Hair follicular keratinocyte (primary cell): ENCODE measurements around a stretch of chr14.

- RAMPAGE, long total RNA: no peak
Observed at GRCh38 chr14:61103146-61104478, 122.6 kb downstream of the SLC38A6 start.

DNA sequence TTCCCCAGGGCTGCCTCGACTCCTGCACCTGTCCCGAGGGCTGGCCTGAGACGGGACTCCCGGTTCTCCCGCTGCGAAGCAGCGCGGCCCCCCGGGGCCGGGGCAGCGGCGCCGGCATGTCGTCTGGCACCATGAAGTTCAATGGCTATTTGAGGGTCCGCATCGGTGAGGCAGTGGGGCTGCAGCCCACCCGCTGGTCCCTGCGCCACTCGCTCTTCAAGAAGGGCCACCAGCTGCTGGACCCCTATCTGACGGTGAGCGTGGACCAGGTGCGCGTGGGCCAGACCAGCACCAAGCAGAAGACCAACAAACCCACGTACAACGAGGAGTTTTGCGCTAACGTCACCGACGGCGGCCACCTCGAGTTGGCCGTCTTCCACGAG, 598 bp downstream of the PRKCH start:
- RAMPAGE, long total RNA: no peak

- RAMPAGE, long total RNA: no peak
Observed at GRCh38 chr14:61342454-61343101, 21.2 kb downstream of the PRKCH start.

DNA sequence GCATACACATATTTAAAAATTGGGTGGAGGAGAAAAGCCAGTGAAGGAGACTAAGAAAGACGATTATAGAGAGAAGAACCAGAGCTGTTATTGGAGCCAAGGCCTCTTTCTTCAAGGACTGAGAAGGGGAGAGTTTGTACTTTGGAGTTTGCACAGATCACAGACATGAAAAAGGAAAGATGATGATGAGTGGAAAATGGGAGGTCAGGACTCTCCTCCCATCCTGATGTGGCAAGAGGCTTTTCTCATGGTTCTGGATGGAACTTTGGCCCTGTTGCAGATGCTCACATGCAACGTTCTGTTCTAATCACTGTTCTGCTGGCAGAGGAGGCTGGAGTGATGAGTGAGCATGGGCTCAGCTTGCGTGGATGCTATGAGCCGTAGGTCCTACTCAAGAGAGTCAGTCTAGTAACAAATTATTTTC, 114.5 kb downstream of the PRKCH start:
- RAMPAGE, long total RNA: no peak

- RAMPAGE, long total RNA: no peak
Observed at GRCh38 chr14:61461069-61461823, 139.9 kb downstream of the PRKCH start.

DNA sequence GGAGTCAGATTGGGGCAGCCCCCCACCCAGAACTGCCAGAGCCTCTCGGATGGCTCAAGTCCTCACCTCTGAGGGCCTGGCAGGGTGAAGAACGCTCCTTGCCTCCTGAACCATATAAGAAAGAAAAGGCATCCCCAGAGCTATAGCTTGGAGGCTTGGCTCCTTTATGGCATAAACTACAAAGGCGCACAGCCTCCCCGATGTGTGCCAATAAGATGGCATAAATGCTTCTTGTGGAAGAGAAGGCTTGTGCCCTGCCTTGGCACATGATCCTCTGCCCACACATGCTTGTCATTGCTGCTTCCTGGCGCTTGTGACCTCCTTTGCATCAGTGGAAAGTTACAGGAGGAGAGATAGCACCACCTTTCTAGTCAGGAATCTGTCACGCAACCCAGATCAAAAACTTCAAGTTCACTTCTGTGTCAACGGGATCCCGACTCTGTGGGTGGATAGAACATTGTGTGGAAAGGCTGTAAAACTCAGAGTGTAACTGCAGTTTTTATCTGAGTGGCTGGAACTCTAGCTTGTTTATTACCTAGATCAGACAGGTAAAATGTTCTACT, 183.8 kb upstream of the HIF1A start:
- RAMPAGE, long total RNA: no peak

DNA sequence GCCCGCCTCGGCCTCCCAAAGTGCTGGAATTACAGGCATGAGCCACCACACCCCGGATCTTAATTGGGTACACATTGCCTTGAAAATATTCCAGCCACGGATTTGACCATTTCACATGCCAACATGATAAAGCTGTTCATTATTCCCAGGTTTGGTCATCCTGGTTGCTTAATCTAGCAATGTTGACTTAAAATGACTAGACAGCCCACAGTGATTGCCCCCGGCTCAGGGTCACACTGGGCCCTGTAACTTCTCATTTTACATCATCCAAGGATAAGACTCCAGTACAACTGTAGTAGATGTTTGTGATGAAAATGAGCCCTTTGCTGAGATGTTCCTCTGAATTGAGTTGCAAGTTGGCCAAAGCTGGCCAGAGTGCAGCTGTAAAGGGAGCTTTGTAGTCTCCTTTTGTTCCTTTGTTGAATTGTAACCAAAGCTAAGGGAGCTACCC, 141.5 kb upstream of the HIF1A start:
- RAMPAGE, long total RNA: no peak

DNA sequence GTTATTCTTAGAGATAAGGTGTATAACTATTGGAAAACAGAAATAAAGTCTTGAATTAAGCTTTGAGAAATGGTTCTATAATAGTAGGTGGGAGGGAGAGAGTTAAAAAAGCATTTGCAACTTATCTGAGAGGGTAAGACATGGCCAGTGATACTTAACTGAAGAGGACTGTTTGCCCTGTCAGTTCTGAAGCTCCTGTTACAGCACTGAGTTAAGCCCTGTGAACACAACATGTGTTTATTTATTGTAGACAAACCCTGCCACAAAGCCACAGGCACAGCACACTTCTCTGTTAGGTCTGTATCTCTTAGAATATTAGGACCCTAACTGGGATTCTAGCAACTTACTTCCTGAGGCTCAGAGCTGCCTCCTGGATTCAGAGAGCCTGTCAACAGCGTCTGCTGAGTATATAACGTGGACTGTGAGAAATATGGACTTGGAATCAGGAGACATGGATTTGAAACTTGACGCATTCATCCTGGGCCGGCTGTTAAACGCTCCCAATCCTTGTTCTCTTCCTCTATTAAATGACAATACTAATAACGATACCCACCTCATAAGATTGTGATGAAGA, 135.0 kb upstream of the HIF1A start:
- RAMPAGE, long total RNA: no peak

- RAMPAGE, long total RNA: no peak
Observed at GRCh38 chr14:61561374-61562482, 133.6 kb upstream of the HIF1A start.

DNA sequence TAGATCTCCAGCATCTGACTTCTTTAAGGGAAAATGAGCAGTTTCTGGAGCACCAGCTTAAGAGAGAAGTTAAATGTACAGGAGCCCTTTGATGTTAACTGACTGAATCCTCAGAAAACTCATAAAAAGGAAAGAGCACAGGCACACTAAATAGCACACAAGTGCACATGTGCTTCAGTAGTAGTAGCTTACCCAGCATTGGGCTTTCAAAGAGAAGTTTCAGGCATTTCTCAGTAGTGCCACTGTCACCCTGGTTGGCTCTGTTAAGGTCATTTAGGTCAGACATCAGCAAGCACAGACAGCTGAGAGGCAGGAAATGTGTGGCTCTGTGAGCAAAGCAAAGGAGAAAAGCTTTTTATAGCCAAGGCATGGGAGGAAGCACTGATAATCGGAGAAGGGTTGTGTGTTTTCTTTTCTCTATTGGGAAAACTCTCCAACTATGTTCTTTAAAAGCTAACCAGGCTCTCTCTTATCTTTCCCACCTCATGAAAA, 96.3 kb upstream of the HIF1A start:
- RAMPAGE, long total RNA: no peak

GRCh38 chr14:61670956-61671679, 24.2 kb upstream of the HIF1A start:
- RAMPAGE, long total RNA: no peak

DNA sequence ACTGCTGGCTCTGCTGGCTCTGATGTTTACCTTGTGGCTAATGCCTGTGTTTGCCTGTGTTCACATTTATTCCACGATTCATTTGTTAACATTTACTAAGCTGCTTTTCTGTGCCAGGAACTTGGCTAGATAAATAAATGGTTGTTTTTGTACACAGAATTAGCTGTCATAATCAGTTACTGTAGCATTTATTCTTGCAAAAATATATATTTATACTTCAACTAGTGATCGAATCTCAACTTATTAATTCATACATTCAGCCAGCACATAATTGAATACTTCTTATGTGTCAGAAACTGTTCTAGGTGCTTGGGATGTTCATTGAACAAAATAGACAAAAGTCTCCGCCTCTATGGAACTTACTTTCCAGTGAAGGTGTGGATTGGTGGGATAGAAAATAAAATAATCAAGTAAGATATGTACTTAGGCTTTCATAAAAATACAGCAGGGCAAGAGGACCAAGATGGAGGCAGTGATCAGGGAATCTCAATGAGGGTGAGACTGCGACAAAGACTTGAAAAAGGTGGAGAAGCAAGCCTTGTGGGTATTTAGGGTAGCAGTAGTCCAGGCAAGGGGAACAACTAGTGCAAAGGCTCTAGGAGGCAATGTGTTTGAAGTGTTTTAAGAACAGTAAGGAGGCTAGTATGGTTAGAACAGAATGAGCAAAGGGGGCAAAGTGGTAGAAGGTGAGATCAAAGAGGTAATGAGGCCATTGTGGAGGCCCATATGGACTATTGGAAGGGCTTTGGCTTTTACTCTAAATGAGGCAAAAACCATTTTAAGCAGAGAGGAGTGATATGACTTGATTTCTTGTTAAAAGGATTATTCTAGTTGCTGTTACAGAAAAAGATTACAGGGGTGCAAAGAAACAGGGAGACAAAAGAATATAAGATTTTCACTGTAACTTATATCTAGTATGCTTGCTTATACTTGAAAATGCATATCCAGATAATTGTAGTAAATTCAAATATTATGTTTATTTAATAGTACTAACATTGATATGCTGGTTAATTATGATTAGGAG, 16.7 kb downstream of the HIF1A start:
- RAMPAGE, long total RNA: no peak

GRCh38 chr14:61736247-61736615, 26.0 kb upstream of the SNAPC1 start:
- RAMPAGE, long total RNA: no peak

- RAMPAGE, long total RNA: no peak
Observed at GRCh38 chr14:61741500-61741679, 20.8 kb upstream of the SNAPC1 start.

DNA sequence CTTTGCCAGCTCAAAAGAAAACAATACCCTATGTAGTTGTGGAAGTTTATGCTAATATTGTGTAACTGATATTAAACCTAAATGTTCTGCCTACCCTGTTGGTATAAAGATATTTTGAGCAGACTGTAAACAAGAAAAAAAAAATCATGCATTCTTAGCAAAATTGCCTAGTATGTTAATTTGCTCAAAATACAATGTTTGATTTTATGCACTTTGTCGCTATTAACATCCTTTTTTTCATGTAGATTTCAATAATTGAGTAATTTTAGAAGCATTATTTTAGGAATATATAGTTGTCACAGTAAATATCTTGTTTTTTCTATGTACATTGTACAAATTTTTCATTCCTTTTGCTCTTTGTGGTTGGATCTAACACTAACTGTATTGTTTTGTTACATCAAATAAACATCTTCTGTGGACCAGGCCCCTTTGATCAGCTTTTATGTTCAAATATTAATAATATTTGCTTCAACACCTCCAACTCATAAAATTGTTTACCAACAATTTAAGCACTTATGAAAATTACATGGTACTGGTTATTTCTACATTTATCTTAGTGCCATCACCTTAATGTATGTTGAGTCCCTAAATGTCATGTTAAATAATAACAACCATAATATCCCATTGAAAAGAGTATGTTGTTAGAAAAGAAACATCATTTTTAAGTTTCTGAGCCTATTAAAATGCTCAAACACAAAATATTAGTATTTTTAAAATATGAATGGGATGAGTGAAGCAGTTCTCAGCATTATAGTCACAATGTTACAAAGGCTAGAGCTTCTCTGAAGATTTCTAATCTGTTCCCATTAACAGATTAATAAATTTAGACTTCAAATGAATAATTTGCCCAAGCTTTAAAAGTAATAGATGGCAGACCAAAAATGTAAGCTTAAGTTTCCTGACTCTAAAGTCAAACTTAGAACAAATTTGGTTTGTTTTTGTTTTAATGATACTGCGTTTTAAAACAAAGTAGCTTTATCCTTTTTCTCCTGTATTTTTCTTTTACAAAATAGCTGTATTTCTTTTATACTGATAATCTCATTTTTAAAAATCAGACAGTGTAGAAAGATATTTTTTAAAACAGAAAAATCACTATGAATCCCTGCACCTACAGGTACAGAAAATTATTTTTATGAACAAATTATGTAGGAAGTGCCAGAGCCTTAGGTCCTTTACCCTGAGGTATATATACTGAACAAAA, 14.0 kb upstream of the SNAPC1 start:
- RAMPAGE, long total RNA: no peak

- RAMPAGE, long total RNA: no peak
Observed at GRCh38 chr14:62183580-62184003, 371.1 kb downstream of the SYT16 start.

- RAMPAGE, long total RNA: no peak
Observed at GRCh38 chr14:63192045-63192512, 12.2 kb upstream of the RHOJ start.

DNA sequence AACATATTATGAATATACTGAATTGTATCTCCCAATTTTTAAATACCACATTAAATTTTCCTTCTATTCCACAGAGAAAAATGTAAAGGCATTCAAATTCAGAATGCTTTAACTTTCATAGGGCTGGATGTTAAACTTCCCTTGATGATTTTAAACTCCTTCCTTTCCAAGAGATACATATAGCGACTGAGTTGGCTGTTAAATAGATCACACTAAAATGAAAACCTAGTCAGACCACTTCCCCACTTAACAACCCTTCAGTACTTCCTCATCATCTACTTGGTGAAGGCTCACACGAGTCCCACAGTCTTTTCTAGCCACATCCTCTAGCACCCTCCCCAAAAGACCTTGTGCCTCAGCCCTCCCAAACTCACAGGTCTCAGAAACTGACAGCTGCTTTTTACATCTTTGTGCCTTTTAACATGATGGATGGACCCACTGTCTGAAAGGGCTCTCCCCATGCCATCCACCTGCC, 65.0 kb upstream of the GPHB5 start:
- RAMPAGE, long total RNA: no peak

DNA sequence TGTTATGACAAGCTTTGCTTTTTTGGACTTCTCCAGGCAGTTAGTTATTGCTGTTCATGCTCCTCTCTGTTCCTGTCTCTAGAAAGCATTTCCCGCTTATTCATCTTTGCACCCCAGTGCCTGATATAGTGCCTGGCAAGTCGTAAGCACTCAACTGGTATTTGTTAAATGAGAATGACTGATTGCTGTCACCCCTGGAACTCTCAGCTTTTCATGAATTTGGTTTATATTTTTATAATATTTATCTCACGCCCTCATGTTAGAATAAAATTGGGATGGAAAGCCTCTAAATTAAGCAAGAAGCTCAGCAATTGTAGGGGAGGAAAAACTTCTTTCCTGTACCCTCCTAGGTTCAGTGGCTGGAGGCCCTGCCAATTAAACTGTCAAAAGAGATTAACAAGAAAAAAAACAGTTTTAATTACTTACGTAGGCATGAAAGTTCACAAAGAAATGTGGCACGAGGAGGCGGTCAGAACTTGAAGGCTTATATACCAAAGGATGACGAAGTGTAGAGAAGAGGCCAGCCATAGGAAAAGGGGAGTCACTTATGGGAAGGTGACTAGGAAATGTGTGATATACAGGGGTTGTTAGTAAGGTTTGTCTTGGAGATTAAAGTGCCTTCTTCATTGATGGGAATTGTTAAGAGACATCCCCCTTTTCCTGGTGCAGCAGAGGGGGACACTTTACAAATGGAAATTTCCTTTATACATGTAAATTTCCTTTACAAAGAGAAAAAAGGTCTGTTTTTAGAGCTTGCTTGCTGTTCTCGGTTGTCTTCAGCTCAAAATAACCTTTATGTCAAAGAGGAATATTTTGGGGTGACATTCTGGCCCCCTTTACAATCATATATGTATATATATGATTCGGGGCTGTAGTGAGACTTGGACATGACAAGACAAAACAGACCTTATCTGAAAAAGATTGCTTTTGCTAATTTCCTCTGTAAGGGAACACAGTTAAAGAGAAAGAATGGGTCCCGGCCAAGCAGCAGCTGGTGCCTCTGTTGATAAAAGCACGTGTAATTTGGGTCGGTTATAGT, 38.3 kb downstream of the SYNE2 start:
- RAMPAGE, long total RNA: no peak

DNA sequence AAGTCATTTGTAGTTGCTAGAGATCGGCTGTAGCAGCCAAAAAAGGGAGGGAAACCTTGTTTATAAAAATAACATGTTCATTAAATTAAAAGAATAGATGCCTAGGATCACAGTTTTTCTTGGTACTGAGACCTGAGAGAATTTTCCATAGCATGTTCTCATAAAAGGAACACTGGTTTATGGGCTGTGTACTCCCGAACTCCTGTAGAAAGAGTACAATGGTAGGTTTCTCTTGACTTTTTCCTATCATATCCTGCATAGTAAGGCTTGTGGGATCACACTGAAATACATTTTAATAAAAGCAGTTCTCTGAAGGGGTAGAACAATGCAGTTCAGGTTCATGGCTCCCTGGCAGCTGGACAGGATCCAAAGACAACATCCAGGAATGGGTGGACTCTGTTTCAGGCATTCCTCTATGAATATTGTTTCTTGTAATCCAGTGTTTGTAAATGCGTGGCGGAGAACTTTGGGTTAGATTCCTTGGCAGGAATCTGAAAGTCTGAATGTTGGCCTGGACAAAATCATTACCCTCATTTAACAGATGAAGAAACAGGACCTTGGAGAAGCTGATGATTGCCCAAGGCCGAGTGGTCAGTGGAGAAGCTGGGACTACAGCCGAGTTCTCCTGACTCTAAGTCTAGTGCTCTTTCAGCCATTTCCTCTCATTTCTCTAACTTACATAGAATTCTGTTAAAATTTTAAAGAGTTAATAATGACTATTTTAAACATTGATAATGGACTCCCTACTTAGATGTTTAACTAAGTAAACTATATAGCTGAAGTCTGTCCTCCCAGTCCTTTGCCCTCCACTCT, 43.5 kb downstream of the SYNE2 start:
- RAMPAGE, long total RNA: no peak